ENCODE data around the genes TRIM49D1, TRIM49D2 and SLC36A4.

DNA sequence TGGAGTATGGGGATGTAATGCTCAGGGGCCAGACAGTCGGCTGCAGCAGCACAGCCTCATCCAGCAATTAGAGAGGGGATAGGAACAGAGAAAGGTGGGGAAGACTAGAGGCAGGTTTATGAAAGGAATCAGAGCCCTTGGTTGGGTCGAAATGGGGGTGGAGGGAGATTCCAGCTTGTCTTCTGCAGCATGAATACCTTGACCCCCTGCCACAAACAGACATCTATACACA lies at the start of gene TRIM49D1:
TRIM49D1 (minus strand) TSS at position 57 of the 232 bp plus-strand sequence.
- PRO-cap: no peak
- RAMPAGE, long total RNA: no peak

DNA sequence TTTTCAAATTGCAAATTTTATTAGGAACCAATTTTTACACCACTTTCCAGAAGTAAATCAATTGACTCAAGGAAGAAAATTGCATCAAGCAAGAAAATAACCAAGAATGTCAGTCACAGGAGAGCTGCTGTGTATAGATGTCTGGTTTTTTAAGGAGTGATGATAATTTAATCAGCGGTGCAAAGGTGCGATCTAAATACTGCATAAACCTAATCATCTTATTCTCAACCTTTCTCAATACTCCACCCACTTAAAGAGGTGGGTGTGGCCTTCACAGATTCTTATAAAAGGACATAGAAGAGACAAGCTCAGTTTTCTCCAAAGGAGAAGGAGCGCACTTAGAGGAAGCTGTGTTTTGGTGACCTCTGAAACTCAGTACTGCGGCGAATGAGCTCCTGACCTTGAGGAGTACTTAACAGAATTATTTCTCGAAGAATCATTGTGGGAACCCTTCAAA lies at the start of gene TRIM49D2:
TRIM49D2 (plus strand) TSS at position 358 of the 457 bp plus-strand sequence.
- PRO-cap: no peak
- RAMPAGE, long total RNA: no peak

DNA sequence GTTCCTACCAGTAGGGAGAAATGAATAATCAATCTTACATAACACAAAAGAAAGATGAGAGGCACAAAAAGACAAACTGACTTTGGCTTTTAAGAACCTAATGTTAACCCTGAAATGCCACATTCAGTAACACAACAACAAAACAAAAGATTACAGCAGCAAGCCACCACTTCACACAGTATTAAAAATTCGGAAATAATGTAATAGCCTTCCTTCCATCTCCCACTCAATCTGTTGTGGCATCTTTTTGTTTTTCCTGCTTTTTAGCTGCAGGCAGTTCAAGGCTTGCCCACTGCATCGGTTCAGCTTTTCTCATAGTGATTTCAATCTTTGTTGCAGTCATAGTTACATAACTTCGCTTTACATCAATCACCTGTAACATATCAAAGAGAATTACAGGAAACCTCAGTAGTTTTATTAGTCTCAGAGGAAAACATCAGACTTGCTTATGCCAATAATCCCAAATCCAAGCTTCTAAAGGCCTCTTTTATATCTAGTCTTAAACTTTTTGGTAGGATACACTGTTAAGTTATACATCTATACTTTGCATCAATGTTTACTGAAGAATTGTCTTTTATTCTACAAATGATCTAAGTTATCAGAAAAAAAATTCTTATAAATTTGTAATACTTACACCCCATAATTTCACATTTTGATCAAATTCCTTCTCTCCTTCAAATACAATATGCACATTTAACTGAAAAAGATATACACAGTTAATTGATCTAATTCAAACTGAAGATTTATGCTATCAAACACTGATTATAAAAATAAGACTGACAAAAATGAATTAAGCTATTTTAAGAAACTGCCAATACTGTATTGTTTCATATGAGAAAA lies 20.4 kb downstream of the CHORDC1 start:
- PRO-cap: no peak
- RAMPAGE, long total RNA: no peak

DNA sequence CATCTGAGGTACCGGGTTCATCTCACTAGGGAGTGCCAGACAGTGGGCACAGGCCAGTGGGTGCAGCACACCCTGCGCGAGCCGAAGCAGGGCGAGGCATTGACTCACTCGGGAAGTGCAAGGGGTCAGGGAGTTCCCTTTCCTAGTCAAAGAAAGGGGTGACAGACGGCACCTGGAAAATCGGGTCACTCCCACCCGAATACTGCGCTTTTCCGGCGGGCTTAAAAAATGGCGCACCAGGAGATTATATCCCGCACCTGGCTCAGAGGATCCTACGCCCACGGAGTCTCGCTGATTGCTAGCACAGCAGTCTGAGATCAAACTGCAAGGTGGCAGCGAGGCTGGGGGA lies 55.2 kb upstream of the FAT3 start:
- PRO-cap: no peak
- RAMPAGE, long total RNA: no peak

DNA sequence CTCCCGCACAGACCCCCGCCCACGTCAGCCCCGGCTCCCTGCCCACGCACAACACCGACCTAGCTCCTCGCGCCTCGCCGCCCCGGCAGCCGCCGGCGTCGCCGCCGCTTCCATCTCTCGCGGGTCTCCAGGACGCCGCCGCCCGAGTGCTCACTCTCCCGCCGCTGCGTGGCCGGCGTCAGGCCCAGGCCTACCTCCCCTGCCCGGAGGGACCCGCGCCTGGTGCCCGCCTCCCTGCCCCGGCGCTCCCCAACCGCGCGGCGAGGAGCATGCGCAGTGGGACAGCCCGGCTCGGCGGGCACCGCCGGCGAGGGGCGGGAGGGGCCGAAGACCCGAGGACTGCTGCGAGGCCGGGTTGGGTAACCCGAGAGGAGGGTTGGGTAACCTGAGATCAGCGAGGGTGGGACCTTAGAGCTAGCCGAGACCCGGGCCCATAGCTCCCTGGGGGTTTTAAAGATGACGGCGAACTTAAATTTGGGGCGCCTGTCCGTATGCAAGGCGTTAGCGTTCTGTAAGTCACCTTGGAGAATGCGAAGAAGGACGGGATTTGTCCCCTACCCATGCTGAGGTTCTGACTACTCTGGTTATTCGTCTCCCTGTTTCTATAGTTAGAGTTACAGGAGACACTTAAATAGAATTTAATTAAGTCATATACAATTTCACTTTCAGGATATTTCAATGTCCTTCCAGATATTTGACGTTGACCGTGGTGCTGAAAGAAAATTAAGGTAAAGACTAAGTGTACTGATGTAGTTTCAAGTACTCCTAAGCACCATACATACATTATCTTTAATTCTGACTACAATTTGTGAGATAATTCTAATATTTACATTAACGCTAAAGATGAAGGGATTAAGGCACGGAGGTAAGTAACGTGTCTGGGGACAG lies at the start of gene SLC36A4:
SLC36A4 (minus strand) TSS at position 273 of the 888 bp plus-strand sequence.
- PRO-cap: bidirectional peak, plus-strand start at position 471 of the sequence, minus-strand start at position 257 of the sequence
- RAMPAGE, long total RNA: no peak

GRCh38 chr11:93528823-93529484 lies 14.2 kb downstream of the SMCO4 start:
- PRO-cap: no peak
- RAMPAGE, long total RNA: no peak

GRCh38 chr11:93537750-93538329 lies 5.4 kb downstream of the SMCO4 start:
- PRO-cap: no peak
- RAMPAGE, long total RNA: no peak

- PRO-cap: no peak
- RAMPAGE, long total RNA: no peak
These were observed 13.2 kb downstream of the TAF1D start for GRCh38 chr11:93727763-93728733.

DNA sequence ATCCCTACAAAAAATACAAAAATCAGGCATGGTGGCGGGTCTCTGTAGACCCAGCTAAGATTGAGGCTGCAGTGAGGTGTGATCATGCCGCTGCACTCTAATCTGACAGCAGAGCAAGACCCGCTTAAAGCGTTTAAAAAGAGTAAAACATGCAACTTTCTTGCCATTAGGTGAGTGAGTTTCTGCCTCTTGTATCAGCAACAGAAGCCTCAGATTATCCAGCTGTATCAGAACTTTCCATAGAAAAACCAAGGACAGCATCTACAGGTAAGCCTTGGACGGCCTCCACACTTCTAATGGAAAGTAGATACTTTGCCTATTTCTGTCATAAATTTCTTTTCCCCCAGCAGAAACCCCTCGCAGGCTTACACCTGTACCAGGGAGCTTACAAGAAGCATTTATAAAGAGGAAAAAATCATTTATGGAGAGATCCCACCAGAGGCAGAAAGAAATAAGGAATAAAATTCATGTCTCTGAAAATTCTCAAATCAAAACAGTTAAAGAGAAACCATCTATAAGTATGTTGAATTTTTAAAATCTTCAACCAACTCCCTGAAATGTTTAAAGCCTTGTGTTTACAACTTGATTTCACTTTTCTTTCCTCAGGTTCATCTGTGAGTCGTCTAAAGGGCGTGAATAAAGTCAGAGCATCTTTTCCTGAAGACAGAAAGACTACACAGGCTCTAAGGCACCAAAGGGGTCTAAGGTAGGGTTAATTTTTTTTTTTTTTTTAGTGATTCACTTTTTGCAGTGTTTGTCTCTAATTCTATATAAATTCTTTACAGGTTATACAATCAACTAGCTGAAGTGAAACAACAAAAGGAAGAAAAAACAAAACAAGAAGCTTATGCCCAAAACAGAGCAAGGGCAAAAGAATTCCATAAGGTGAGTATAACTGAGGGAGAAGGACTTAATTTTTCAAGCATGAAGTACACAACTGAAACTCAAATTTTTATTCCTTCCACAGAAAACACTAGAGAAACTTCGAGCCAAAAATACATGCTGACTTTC lies 11.7 kb downstream of the TAF1D start:
- PRO-cap: no peak
- RAMPAGE, long total RNA: no peak

DNA sequence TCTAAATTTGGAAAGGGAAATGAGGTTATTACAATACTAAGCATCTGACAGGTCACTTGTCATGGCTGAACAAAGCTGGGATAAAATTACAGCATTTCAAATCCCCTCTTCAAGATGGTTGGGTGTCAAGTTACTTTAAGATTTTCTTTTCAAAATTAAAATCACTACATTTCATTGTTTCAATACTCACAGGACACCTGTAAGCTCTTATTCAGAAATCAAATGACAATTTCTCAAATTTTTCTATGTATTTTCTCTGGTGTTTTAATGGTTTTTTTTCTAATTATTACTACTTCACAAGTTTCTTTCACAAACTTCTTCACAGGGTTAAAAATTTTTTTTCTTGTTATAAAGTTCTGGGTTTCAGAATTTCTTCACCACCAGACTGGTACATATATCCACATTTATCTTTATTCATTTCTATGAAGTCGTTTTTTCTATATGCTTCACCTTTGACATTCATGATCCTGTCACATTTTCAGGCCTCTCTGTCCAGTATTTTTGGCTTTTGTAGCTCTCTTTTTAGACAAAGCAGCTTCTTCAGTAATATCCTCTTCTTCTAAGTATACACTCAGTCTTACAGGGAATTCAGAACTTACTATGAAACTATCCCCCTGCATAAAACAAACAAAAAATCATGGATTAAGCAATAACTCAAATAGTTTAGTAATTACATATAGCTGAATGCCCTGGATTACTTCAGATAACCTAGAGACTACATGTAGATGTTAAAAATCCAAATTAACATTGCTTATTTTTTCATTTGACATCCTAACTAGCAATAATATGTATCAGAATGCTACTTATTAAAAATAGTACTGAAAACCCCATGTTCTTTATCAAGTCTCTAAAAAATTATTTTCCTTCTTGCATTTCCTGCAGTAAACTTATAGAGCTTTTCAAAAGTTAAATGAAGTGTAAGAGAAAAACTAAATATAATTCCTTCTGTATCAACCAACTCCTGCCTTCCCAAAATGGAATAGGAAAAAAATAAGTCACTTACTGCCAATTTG lies 5.3 kb downstream of the TAF1D start:
- PRO-cap: no peak
- RAMPAGE, long total RNA: no peak

- PRO-cap: no peak
- RAMPAGE, long total RNA: no peak
These were observed 616 bp downstream of the VSTM5 start for GRCh38 chr11:93849672-93850331.

- PRO-cap: no peak
- RAMPAGE, long total RNA: no peak
These were observed 2.1 kb downstream of the PANX1 start for GRCh38 chr11:94130585-94131293.

DNA sequence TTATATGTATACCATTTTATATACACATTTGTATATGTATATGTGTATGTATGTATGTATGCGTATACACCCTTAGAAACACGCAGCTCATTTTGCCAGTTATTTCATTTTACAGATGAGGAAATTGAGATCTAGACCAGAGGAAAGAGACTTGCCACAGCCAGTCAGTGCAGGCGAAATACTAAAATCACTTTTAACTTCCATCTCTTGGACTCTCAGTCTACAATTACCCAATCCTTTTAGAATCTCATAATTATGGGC lies 638 bp downstream of the C11orf97 start:
- PRO-cap: no peak
- RAMPAGE, long total RNA: no peak

- PRO-cap: unidirectional peak, minus-strand start at chr11:94639357
- RAMPAGE, long total RNA: no peak
These were observed 71.8 kb downstream of the PIWIL4 start for GRCh38 chr11:94638809-94639484.

DNA sequence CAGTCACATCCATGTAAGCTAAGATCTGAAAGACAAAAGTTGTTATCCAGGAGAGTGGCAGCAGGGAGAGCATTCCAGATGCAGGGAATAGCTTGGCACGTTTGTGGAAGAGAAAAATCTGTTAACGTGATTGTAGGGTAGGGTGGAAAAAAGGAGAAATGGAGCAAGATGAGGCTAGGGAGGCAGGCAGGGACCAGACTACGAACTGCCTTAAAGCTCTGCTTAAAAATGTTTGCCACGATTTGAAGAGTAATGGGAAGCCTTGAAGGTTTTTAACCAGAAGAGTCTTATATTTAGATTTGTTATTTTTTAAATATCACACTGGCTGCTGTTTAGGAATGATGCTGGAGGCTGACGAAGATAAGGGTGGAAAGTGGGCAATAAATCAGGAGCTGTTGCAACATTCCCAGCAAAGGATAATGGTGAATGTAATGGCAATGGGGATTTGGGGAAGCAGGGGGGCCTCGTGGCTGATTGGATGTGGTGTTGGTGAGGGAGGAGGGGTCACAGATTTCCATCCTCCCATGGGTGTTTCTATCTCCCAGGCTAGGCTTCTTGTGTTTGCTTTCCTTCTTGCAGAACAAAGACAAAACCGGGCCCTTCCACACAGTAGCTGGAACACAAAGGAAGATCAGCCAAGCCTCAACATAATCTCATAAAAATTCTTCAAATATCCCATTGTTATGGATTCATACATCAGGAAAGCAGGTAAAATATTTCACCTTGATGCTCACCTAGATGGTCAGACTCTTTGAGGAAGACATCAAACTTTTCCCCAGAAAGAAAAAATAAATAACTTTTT lies 80.7 kb downstream of the PIWIL4 start:
- PRO-cap: no peak
- RAMPAGE, long total RNA: no peak

DNA sequence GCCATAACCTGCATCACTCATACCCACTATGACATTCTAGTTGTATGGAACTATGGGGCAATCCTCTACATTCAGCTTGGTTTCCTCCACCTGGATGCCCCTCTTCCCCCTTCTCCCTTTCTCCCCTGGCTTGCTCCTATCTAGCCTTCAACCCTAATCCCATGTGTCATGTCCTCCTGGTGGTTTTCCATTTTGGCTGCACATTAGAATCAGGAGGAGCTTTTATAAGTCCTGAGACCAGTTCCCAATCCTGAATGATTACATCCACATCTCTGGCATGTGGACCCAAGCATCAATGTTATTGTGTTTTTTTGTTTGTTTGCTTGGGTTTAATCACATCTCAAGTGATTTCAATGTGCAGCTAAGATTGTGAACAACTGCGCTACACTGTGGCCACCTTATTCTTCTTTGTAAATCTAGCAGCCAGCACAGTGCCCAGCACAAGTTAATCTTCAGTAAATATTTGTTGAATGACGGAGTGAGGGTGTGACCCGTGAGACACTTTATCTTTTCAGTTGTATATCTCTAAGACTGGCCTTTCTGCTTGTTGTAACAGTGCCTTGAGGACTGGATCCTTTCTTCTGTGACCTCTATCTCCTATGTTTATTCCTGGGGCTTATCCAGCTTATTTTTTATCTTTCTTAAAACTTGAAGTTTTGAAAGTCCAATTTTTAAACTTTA lies 21.6 kb upstream of the AMOTL1 start:
- PRO-cap: no peak
- RAMPAGE, long total RNA: no peak

DNA sequence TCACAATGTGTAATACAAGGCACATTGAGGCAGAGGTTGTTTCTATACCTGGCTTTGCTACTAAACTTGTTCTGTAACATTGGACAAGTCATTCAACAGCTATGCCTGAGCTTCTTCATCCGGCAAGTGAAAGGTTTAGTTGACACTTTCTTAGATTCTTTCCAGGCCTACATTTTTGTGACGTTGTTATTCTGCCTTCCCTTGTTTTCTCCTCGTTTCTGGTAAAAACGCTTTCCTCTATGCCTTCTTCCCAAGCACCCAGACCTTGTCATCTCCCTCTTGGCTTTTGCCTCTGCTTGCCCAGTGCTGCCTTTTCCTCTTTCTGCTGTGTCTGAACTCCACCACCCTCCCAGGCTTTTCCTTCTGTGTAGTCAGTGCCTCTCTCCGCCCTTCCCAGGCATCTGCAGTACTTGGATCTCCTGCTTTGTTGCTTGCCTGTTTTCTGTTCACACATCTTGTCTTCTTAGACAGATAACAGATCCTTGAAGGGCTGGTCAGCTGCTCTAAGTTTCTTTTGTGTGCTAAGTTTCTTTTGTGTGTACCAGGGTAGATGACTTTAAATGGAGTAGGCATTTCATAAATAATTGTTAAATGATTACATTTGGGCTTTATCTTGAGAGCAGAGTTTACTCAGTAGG lies 1.3 kb upstream of the AMOTL1 start:
- PRO-cap: no peak
- RAMPAGE, long total RNA: no peak

DNA sequence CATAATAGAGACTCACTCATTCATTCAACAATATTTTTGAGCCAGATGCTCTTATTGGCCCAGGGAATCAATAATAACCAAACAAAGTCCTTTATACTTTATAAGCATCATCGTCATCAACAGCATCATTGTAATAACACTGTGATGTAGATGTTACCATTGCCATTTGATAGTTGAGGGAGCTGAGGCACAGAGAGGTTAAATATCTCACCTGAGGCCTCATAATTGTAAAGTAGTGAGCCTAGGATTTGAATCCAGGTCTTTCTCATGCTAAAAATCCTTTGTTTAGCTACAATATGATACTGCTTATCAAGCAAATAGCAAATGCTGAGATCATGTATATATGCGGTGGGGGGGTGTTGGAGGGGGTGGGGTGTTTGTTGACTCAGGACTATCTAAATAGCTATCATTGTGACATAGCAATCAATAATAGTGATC lies 79.3 kb downstream of the AMOTL1 start:
- PRO-cap: no peak
- RAMPAGE, long total RNA: no peak

- PRO-cap: no peak
- RAMPAGE, long total RNA: no peak
These were observed 48.8 kb downstream of the CWC15 start for GRCh38 chr11:94924572-94924937.

- PRO-cap: no peak
- RAMPAGE, long total RNA: no peak
These were observed 9.8 kb downstream of the SRSF8 start for GRCh38 chr11:95076518-95076997.

Data from Karpas-422 (cell line).